ENCODE measurements around the genes PTPN7, LGR6 and RABIF.

DNA sequence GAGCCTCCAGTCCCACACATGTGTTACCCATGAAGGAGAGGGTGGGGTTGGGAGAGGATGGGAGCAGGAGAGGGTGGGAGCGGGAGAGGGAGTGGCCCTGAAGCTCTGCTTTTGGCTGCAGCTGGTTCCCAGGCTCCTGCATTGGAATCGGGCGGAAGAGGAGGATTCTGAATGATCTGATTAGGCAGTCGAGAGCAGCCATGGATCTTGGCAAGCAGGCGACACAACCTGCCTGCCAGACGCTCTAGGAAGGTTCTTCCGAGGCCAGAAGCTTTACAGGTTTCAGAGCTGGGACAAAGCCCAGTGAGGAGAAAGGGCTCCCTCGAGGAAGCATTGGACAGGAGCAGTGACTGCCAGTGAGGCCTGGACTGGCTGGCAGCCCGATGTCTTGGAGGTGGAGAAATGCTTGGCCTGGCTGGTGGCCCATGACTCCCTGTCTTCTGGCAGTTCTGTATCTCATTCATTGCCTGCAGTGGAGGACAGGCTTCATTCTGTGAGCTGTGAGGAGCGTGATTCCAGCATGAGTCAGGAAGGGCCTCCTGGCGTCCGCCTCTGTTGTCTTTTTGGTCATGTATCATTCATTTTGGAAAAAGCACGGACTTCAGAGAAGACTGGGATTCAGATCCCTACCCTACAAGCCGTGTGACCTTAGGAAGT is 132.7 kb upstream of the IPO9 start:
- PRO-cap: no peak

GRCh38 chr1:201704070-201704563 is 124.8 kb upstream of the IPO9 start:
- PRO-cap: no peak

DNA sequence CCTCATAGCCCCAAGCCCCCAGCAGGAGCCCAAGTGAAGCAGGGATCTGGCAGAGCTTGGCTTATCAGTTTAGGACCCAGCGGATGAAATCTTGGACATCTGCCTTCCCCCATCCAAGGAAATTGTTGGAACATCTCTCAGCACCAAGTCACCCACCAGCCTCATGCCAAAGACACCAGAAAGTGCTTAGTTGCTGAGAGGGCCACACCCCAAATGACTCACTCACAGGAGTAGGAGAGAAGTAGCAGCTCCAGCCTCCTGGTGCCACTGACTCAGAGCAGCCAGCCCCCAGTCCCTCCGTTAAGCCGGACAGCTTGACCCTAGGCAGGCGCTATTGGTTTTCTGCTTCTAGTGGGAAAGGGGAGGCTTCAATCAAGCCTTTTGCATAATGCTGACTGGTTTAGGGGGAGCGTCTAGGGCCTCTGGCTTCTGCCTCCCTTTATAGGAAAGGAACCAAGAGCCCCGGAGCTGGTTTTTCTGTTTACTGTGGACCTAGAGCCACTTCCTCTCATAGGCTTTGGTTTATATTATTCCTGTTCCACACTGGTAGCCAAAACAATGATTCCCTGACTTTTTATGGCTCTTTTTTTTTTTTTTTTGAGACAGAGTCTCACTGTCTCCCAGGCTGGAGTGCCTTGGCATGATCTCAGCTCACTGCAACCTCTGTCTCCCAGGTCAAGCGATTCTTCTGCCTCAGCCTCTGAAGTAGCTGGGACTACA is 114.2 kb upstream of the IPO9 start:
- PRO-cap: no peak

DNA sequence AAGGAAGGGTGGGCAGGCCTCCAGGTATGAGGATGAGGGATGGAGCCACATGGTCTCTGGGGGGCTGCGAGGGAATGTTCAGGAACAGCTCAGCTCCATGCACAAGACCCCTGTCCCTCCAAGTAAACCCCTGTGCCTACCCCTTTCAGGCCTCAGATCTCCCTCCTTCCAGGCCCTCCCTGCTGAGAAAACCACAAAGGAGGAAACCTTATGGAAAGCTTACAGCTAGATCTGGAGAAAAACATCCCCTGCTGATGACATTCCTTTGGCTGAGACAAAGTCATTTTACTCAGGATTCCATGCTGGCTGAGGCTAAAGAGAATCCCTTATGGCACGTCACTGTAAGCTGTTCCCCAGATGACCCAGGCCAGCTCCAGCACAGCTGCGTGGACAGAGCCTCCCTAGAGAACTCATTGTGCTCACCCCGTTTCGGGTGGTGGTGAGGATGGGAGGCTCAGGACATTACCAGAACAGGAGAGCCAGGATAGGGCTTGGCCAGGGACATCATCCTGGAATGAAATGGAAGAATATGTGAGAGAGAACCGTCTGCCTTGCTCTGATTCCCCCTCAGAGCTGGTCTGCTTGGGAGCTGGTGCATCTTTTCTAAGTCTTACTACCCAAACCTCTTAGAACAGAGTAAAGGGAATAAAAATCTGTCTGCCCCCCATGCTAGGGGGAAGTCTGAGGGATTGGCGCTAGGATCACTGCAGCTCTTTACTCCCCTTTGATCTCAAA is 91.2 kb upstream of the IPO9 start:
- PRO-cap: no peak

- PRO-cap: no peak
Observed at GRCh38 chr1:201849662-201850613, 21.0 kb downstream of the IPO9 start.

- PRO-cap: no peak
Observed at GRCh38 chr1:201894574-201895245, 6.0 kb downstream of the SHISA4 start.

DNA sequence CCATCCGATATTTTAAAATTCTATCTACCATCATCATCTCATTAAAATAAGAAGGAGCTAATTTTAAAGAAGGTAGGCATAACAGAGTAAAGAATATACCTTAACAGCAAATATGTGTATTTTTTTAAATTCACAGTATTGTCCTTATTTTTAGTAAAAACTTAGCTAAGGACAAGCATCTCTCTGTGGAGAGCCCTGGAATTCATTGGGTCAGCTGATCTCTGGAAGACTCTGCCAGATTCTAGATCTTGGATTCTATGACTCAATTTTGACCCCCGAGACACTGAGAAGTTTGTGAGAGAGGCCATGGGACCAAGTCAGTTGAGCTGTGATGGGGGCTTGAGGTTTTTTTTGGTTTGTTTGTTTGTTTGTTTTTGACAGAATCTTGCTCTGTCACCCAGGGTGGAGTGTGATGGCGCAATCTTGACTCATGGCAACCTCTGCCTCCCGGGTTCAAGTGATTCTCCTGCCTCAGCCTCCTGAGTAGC is 13.4 kb downstream of the SHISA4 start:
- PRO-cap: no peak

GRCh38 chr1:201982074-201982432 is 395 bp upstream of the RNPEP start:
- PRO-cap: no peak

- PRO-cap: no peak
Observed at GRCh38 chr1:201982825-201983945, 737 bp downstream of the RNPEP start.

DNA sequence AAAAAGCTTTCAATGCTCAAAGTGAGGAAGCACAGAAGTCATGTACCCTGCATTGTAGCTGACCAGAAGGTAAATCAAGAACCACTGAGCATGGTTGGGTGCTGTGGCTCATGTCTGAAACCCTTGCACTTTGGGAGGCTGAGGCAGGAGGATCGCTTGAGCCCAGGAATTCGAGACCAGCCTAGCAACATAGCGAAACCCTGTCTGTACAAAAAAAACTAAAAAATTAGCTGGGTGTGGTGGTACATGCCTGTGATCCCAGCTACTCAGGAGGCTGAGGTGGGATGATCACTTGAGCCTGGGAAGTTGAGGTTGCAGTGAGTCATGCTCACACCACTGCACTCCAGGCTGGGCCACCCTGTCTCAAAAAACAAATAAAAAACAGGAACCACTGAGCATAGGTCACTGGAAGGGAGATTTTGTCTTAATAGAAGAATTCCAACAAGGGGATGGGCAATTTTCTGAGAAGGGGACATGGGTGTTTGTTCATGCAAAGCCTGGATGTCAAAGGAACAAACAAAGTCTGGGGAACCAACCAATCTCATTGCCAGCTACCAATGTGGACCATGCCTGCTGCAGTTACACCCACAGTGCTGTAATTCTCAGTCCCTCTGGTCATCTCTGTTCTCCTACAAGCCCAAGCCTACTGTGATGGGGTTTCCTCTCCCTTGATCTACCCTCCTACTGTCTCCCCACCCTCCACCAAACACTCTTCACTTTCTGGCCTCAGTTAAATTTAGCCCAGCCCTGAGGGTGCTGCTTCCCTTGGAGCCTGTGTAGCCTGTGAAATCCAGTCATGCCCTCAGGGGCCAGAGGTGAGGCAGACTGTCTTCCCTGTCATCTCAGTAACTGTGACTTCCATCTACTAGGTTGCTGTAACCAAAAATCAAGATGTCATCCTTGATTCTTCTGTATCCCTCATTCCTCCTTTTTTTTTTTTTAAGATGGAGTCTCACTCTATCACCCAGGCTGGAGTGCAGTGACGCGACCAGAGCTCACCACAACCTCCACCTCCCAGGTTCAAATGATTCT is 47.9 kb downstream of the ELF3 start:
- PRO-cap: no peak

- PRO-cap: no peak
Observed at GRCh38 chr1:202160279-202161081, at the start of gene PTPN7. PTPN7 (minus strand) TSS chr1:202160602.

GRCh38 chr1:202193498-202194265 is at the start of gene LGR6:
LGR6 (plus strand) TSS chr1:202193799.
- PRO-cap: no peak

DNA sequence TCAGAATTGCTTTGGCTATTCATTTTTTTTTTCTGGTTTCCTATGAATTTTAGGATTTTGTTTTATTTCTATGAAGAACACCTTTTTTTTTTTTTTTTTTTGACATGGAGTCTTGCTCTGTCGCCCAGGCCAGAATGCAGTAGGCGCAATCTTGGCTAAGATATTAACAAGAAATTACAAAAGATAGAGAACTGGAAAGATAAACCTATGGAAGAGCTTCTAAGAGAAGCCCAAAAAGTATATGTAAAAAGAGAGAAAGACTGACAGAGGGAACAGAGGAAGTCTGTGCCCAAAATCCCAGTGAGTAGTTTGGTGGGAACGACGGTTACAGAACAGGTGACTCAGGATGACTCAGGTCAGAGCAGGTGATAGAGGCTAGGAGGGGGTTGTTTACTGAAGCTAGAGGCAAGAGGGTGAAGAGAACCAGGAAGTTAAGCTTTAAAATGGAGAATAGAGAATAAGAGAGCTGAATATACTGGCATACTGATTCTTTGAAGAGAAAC is 134.7 kb downstream of the PPP1R12B start:
- PRO-cap: no peak

GRCh38 chr1:202516199-202516677 is 167.7 kb downstream of the PPP1R12B start:
- PRO-cap: no peak

DNA sequence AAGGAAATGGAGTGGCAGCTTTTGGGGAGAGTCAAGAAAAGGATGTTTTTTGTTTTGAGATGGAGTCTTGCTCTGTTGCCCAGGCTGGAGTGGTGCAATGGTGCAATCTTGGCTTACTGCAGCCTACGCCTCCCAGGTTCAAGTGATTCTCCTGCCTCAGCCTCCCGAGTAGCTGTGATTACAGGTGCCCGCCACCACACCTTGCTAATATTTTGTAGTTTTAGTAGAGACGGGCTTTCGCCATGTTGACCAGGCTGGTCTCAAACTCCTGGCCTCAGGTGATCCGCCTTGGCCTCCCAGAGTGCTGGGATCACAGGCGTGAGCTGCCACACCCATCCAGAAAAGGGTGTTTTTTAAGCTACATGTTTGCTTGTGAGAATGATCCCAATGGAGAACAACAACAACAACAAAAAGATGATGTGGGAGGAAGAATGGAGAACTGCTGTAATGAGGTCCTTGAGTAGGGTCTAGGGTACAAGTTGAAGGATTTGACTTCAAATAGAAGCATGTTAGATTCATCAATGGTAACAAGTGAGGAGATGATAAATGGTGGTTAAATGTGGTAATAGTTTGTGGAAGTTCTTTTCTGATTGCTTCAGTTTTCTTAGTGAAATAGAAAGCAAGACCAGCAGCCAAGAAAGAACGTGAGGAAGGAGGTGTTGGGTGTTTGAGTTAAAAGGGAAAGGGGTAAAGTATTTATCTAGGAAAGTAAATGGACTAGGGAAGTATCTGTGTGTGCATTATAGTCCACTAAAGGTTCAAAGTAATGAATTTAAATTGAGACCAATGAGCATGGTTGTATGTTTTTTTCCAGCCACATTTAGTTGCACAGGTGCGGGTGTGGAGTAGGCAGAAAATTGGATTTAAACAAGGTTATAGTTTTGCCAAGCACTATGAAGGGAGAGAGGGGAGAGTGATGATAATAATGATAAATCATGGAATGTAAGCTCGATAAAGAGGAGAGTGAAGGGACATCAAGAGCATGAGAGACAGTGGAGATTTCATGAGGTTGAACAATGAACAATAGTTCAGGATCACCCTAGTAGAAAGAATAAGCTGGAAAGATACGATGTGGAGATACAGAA is 177.5 kb downstream of the PPP1R12B start:
- PRO-cap: no peak

GRCh38 chr1:202552558-202553018 is 157.7 kb downstream of the SYT2 start:
- PRO-cap: no peak

DNA sequence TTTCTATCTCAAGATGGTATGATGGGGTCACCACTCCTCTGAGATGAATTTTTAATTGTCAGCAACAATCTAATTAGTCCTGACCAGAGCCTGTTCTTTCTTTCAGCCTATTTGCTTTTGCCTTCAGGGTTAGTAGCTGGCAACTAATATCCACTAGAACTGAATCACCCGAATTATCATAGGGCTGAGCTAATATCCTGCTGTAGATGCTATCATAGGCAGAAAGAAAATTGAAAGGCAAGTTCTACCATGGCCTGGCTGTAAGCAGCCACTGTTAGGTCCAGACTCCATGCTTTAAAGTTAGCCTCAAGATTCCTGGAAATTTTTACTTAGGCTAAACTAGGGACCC is 134.0 kb downstream of the SYT2 start:
- PRO-cap: no peak

DNA sequence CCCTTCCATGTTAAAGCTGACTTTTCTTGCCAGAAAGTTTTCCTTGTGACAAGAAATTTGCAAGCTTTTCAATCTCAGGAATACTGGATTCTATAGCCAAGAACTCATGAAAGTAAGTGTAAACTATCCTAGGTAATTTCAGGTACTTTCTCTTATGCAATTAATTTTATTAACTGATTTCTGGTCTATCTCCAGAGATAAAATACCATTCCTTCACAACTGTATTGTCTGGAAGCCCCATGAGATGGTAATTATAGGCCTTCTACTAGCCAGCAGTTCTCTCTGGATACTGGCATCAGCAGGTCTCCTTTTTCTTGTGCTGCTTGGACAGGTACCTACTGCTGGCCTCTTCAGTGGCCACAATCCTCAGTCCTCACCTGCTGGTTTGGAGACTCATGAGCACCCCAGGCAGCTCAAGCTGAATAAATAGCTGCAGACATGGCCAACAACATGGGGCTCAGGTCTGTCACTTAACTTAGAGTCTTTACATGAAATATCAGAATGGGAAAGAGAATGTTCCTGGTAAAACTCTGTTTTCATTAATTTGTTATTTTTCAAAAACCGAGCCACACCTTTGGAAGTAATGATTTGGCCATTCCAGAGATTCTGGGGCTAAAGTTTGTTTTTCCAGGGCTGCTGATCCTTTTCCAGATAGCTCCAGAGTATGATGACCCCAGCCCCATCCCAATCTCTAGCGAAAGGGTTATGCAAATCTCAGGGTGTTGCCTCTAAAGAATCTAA is 126.7 kb downstream of the SYT2 start:
- PRO-cap: no peak

DNA sequence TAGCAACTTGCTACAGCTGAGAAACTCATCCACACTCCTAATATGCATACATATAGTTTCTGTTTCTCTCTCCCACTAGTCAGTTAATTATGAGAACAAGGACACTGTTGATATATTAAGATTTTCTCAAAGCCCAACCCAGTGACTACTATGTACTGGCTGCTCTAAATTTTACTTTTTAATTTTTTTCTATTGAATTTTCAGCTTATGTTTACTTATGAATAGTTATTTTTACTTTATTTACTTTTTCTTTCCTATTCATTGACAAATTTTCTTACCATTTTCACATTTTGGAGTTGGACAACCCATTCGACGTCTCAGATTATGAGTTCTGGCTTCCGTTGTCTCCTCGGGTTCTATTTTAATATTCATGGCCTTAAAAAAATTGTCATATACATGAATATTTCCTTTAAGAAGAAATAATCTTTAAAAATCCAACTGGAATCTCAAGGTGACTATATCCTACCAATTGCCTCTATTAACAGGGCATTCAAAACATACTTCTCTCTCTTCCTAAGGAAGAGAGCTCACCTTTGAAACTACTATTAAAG is 44.4 kb downstream of the KDM5B start:
- PRO-cap: no peak

GRCh38 chr1:202888967-202889644 is at the start of gene RABIF:
RABIF (minus strand) TSS chr1:202889149.
- PRO-cap: bidirectional peak, plus-strand start at chr1:202889277, minus-strand start at chr1:202889136

Measured in mesenteric fat pad (tissue), 1 donor.